LHCN-M2 (cell line): ENCODE data around the gene NT5M.

GRCh38 chr17:17029064-17029574 is 13.1 kb upstream of the MPRIP start:
- RAMPAGE, long total RNA, result no peak

GRCh38 chr17:17031952-17032416 is 10.3 kb upstream of the MPRIP start:
- RAMPAGE, long total RNA, result no peak

DNA sequence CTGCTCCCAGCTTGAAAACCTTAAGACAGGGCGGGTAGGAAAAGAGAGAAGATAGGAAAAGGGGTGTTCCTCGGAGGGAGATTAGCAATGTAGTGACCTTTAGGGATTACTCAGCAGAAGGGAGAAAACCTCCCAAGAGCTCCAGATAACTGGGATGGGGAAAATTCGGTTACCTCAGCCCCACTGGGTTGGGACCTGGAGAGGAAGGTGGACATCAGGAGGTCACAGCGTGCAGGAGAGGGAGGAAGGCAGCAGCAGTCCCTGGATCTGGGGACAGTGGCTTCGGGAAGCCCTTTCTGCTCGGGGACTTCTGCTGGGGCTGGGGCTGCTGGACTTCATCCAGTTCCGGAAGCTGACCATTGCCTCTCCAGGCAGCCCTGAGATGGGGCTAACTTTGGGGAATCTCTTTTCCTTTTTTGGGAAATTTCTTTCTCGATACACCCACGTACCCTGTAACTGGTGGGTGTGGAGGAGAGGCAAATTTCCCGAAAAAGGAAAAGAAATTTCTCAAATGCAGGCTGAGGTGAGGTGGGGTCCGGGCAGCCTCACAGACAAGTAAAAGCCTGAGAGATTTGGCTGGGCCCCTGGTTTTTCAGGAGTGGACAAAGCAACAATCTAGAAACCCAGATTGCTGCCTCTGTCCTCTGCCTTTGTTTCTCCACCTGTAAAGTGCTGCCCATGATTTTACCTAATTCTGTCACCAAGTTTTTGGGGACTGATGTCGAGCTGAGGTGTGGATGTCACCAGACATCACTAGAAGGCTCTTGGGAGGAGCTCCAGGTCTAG is 39.3 kb downstream of the MPRIP start:
- RAMPAGE, long total RNA, result no peak

- RAMPAGE, long total RNA, result no peak
Observed at GRCh38 chr17:17107789-17108040, 65.5 kb downstream of the MPRIP start.

GRCh38 chr17:17180001-17180753 is 26.0 kb downstream of the PLD6 start:
- RAMPAGE, long total RNA, result no peak

- RAMPAGE, long total RNA, result no peak
Observed at GRCh38 chr17:17302821-17303449, at the start of gene NT5M. Gene NT5M, plus strand, starts transcription at chr17:17303373.

- RAMPAGE, long total RNA, result no peak
Observed at GRCh38 chr17:17363650-17364914, 60.9 kb downstream of the NT5M start.

- RAMPAGE, long total RNA, result no peak
Observed at GRCh38 chr17:17492402-17493049, 3.7 kb downstream of the RASD1 start.

DNA sequence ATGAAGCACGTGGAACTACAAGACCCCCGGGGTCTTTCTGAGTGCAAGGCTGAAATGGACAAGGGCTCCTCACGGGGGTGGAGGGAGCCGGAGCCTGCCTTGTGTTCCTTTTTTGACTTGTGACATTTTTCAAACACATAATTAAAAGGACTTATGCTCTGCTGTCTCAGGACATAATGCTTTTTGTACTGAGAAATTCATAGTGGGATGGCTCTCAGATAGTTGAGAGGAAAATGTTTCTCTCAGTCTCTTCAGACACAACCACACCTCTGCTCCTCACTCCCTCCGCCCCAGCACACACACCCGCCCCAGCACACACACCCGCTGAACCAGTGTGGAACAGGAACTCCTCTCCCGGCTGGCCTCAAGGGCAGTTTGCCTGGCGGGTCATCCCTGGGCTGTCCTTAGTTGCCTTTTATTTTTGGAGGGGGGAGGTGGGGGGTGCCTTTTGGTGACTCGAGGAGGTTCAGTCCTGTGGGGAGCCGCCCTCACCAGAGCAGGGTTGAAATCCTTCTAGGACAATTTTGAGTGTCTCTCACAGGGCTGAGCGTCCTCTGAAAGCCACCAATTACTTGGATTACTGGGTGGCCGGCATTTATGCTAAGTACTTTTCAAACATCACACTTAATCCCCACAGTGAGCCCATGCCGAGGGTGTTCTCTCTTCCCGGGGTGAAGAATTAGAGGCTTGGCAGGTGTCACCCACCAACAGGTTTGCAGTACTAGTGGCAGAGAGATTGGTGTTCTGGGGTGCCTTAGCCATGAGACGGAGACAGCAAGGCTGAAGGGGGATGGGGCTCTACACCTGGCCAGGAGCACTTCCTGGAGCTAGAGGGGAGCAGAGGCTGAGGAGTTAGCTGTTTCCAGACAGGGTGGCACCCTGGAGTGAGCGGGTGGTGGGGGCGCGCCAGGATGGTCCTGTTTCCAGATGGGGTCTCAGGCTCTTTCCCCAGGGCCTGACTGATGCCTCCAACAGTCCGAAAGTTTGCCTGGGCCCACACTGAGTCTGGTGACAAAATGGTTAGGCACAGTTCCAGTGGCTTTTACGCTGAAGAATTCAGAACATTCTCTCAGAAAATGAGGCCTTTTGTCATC is 2.8 kb downstream of the RASD1 start:
- RAMPAGE, long total RNA, result no peak

DNA sequence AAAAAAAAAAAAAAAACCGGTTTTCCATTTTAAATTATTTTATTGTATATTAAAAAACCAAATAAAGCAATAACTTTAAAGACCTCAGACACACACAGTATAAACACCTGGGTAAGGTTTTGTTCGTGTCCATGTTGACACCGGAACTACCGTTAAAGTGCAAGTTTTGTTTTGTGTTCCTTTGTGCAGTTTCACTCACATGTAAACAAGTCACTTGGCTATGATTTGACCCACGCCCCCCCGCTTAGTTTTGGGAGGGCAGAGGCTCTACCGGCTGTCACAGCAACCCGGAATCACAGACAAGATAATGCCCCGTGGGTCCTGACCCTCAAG is 1.8 kb downstream of the RASD1 start:
- RAMPAGE, long total RNA, result no peak

GRCh38 chr17:17538537-17539051 is 42.4 kb upstream of the RASD1 start:
- RAMPAGE, long total RNA, result no peak

GRCh38 chr17:17748829-17749766 is 67.8 kb downstream of the RAI1 start:
- RAMPAGE, long total RNA, result no peak

DNA sequence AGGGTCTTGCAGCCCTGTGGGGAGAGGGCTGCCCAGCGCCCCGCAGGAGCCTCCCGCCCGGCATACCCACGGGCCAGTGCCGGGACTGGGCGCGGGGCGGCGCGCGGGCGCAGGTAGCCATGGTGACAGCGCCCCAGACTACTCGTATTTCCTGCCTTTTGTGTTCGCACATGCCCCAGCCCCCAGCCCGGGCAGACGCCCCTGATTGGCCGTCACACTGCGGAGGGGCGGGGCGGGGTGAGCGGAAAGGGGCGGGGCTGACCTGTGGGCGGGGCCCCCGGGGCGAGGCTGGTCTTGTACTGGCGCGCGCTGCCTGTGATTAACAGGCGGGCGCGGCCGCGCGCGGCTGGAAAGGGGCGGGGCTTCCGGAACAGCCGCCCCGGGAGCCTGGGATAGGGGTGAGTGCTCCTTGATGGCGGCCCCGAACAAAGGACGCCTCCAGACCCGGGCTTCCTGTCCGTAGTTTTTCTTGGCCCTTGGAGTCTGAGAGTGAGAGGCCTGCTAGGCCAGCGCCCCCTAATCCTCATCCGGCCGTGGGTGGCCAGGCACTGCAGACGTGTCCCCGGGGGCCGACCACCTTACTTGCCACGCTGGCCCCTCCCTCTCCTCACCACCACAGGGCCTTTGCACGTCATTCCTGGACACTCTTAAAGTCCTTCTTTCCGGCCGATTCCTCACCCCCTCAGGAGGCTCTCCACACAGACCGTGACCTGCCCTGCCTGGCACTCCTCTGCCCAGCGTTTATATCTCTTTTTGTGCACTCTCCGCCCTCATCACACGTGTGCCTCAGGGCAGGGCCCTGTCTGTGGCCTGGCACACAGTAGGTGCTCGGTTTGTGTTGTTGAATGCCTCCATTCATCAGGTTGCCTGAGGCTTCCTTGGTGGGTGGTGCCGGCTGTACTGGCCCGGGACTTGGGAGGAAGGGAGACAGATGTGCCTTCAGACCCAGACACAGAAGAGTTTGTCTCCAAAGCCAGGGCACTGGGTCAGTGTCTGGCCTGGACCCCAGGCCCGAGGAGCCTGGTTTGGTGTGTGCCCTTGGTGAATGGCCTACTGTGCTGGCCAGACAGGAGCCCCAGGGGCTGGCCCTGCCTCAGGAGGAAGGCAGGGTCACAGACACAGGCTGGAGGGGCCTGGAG is 71.2 kb downstream of the RAI1 start:
- RAMPAGE, long total RNA, result no peak

- RAMPAGE, long total RNA, result no peak
Observed at GRCh38 chr17:17755053-17755743, 73.9 kb downstream of the RAI1 start.

GRCh38 chr17:17790622-17791010 is 46.2 kb downstream of the SREBF1 start:
- RAMPAGE, long total RNA, result no peak

DNA sequence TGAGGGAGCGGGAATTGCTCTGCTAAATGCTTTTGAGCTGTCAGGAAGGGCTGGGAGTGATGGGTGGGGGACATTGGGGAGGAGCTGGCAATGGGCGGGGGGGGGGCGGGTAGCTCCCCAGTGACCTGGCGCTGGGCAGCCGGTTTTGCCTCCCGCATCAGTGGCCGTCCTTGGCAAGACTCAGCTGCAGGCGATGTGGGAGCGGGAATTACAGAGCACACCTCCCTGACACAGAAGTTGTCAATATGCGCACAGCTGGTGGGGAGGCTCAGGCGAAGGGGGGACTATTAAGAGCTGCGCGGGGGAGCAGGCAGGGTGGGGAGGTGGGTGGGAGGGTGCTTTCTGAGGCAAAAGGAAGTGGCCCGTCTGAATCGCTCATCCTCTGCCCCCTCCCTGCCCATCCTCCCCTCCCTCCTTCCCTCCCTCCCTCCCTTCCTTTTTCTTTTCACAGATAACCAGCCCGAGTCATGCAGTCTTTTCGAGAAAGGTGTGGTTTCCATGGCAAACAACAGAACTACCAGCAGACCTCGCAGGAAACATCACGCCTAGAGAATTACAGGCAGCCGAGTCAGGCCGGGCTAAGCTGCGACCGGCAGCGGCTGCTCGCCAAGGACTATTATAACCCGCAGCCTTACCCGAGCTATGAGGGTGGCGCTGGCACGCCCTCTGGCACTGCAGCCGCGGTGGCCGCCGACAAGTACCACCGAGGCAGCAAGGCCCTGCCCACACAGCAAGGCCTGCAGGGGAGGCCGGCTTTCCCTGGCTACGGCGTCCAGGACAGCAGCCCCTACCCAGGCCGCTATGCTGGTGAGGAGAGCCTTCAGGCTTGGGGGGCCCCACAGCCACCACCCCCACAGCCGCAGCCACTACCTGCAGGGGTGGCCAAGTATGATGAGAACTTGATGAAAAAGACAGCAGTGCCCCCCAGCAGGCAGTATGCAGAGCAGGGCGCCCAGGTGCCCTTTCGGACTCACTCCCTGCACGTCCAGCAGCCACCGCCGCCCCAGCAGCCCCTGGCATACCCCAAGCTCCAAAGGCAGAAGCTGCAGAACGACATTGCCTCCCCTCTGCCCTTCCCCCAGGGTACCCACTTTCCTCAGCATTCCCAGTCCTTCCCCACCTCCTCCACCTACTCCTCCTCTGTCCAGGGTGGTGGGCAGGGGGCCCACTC is 43.9 kb downstream of the SREBF1 start:
- RAMPAGE, long total RNA, result no peak

DNA sequence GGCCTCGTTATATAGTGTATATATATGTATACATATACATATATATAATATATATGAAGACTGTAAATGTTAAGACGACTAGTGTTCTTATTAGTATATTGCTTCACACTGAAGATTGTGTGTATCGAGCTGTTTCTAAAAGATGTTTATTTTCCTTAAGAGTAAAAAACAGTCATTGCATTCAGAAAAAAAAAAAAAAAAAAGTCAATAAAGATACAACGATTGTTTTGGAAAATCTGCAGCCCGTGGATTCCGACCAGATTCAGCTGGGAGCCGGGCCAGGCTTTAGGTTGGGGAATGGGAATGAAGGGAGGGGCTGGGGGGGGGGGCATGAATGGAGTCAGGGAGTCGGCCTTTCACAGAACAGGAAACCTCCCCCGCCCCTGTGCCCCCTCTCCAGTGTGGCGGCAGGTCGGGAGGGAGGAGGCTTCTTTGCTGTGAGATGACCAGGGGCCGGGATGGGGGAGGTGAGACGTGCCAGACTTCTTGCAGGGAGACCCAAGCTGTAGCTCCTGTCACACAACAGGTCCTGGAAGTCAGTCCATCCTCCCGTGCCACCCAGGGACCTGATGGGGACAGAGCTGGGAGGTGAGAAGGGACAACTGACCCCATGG is 25.5 kb downstream of the SREBF1 start:
- RAMPAGE, long total RNA, result no peak

DNA sequence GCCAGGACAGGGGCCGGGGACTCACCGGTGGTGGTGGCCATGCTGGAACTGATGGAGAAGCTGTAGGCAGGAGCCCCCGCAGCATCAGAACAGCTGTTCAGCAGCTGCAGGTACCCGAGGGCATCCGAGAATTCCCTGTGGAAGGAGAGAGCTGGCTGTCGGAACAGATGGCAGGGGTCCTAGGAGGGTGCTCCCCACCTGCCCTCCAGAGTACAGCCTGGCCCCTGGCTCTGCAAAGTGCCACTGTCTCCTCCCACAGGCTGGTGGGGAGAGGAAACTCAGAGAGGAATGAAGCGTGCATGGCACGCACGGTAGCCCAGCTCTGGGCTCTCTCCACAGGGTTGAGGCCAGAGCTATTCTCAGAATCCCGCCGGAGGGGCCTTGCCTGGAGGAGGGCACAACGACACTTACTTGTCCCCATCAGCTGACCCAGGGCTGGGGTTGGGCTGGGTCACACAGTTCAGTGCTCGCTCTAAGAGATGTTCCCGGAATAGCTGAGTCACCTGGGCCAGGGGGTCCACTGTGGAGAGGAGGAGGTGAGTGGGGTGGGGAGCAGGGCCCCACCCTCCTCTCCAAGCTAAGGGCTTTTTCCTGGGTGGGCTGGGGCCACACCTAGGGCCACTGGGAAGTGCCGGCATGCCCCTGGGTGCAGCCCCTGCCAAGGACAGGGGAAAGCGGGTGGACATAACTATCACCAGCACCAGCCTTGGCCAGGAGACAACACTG is 21.8 kb downstream of the SREBF1 start:
- RAMPAGE, long total RNA, result no peak

DNA sequence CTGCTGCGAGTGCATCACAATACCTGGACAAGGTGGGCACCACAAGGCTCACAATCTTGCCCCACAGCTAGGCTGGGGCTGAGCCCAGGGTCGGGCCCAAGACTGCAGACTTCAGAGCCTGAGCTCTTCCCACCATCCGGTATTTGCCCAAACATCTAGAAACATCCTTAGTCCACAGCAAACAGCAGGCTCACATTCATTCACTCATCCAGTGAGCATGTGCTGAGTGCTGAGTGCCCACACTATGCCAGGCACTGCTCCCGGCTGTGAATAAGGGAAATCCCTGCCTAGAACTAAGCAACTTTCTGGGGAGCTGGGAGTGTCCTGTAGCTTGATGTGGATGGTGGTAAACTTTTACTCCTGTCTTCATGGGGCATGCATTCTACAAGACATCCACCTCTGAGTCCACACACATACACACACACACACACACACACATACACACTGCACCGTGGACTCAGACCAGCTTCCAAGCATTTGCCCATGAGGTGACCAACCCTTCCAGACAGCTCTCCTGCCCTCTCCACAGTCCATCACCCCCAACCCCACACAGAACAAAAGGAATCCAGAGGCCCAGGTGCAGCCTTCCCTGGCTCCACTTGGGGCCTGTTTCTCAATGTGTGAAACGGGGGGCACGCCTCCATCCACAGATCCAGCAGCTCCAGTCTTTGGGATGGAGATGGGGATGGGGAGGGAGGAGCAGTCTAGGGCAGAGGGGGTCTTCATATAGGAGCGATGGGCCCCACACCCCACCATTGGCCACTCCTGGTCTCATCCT is 15.9 kb downstream of the SREBF1 start:
- RAMPAGE, long total RNA, result no peak

DNA sequence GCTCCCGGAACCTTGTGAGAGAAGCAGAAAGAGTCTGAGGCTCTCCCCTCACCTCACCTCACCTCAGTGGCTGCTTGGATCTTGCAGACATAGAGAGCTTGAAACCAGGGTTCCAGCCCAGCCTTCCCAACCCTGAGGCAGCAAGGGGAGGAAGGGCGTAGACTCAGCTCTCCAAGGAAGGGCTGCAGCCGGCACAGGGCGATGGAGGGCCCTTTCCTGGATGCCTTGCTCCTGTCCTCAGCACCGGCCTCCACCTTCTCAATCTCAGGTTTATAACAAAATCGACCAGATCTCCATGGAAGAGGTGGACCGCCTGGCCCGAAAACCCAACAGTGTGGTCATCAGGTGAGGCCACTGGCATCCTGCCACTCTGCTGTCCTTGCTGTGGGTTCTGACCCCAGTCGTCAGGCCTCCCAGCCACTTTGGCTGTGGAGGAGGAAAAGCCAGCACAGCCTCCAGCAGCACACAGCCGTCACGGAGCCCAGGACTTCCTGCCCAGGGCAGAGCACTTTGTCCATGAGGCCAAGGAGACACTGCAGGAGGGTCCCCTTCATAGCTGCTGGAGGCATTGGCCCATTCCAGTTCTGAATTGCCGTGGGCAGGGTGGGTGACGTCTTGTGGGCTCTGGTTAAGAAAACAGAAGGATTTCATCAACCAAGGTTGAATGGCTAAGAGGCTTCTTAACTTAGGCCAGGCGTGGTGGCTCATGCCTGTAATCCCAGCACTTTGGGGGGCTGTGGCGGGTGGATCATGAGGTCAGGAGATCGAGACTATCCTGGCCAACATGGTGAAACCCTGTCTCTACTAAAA is 6.7 kb upstream of the MYO15A start:
- RAMPAGE, long total RNA, result no peak